Measurements from ENCODE around the gene CCDC80.

- RRBS = no CpG with 5 or more reads among the region's 5 CpGs
These were observed 933 bp downstream of the ZBED2 start for GRCh38 chr3:111594027-111594798.

DNA sequence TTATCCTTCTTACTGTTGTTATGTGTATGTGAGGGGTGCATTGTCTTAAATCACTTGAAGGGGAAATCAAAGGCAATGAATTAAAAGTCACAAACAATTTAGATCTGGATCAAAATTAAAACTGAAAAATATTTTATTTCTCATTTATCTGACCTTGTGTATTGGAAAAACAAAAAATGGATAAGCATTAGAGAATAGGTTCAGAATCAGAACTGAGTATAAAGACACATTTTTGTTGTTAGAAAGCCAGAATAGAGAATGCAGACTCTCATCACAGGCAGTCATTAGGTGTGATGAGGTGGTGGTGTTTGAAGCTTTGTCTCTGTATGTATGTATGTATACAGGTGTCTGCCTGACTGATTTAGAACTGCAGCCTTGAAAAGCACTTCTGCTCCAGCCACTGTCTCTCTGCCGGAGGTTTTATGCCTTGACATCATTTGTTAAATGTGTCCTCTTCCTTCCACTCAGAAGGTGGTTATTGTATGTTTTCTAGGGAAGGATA, 1.3 kb downstream of the PLCXD2 start:
- RRBS = no CpG with 5 or more reads among the region's 1 CpG

DNA sequence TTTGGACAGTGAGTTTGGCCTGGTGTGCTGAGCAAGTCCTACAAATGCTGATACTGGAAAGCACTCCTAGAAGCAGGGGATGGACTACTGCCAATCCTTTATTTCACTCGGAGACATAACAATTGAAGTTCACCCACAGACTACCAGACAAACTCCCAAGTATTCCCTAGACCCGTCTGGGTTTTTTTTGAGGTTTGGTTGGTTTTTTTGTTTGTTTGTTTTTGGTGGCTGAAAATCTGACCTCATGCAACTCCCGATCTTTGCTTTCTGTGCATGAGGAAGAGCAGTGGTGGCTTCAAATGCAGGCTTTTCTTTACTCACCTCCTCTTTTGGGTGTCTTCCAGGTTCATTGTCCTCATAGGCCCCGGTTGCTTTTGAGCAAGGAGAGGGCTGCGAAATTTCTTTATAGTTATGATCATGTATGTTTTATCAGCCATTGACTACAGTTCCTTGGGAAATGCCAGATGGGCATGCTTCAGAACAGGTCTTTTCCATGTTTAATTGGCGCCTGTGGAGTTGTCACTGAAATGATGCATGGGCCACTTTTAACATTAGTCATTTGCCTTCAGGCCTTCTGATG, 1.8 kb downstream of the PLCXD2 start:
- RRBS = no CpG with 5 or more reads among the region's 6 CpGs

DNA sequence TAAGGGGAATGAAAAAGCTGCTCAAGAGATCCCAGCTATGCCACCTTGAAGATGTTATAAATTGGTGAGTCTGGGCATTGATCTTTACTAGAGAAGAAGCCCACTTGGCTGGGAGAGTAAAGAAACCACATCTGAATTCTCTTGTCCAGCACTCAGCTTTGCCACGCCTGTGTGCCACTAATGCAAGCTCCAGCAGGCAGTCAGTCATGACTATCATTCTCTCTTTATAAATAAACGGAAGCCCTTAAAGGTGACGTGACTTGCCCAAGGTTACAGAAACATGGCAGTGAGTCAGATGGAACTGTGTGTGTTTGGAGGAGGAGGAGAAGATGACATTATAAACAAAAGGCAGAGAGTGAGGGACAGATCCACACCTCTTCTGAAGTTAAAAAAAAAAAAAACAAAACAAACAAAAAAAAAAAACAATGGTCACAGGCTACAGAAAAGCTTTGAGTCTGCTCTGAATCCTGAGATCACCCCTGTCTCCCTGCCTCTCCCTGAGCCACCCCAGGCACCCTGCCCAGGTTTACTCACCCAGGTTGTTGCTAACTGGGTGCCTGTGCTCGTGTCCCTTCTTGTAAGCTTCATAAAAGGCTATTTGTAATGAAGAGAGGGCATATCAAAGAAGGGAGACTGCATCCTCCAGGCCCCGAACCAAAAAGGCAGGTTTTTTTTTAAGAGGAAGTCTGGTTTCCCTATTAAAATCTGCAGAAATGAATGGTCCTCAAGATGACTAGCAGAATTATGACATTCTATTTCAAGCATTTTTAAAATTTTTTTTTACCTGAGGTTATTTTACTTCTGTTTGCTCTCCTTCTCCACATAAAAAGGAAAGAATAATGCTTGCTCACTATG, 64.9 kb downstream of the PLCXD2 start:
- RRBS = no CpG with 5 or more reads among the region's 5 CpGs

DNA sequence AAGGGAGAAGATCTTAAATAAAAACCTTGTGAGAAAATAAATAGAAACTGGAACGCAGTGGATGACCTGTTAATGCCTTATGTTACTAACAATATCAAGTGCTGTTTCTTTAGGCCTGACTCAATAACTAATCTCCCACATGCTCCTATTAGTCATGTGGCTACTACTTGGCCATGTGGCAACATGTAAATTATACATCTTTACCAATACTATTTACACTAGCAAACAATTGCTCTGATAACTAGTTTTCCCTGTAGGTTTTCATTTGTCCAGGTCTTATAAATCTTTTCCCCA, 11.6 kb upstream of the C3orf52 start:
- RRBS = no CpG with 5 or more reads among the region's 1 CpG

DNA sequence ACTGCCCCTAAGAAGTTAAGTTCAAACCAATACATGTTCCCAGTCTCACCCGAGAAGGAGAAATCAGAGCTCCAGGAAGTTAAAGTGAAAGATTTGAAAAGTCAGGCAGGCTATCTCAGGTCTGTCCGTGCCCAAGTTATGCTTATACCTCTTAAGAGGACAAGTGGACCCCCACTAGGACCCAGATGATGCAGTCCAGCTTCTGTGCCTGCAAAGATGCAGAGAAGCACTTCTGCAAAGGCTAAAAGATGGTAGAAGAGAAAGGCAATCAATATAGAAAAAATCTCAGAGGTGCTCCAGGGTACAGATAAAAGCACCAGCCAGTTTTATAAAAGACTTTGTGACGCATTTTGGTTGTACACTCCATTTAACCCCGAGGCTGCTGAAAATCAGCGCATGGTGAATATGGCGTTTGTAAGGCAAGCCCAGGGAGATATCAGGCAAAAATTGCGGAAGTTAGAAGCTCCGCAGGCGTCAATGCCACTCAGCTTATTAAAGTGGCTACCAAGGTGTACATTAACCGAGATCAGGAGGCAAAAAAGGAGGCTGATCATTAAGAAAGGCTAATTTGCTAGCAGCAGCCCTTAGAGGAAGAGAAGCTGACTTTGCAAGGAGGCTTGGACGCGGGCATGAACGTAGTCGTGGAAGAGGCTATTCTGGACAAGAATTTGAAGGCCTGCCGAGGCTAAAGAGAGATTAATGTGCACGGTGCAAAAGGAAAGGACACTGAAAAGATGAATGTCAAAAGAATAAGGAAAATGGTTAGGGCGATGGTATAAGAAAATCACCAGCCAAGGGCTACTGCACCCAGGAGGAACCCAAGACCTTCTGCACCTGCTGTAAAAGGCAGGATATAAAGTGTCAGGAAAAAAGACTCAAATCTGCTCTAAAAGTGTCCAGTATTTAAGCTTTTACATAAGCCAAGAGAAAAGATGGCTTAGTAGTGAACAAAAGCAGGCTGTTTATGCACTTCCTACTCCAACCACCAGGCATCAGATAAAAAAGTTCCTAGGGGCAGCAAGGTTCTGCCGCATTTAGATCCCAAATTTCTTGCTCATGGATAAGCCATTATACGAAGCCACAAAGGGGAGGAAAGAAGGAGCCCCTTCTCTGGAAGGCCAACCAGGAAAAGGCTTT, 10.2 kb upstream of the SLC9C1 start:
- RRBS = no CpG with 5 or more reads among the region's 19 CpGs

DNA sequence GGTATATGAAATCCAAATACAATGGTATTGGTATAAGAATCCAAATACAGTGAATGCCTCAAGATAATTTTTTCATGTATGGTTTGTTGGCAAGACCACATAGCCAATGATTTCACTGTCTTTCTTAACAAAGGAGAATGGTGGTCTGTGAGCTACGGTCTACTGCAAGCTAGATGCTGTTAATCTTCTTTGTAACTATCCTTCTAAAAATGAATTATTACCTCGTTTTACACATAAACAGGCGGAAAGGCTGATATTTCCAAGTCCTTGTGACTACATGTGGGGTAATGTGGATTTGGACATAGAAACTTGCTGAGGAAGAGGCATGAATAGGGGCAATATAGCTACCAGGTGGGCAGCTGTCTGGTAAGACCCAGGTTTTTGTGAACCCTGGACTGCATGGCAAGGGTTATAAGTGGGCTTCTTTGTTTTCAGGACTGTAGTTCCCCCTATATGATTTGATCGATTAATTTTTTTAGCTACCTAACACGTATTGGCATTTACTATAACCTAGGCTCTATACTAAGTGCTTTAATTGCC, 1.1 kb downstream of the CD200 start:
- RRBS = no CpG with 5 or more reads among the region's 5 CpGs

DNA sequence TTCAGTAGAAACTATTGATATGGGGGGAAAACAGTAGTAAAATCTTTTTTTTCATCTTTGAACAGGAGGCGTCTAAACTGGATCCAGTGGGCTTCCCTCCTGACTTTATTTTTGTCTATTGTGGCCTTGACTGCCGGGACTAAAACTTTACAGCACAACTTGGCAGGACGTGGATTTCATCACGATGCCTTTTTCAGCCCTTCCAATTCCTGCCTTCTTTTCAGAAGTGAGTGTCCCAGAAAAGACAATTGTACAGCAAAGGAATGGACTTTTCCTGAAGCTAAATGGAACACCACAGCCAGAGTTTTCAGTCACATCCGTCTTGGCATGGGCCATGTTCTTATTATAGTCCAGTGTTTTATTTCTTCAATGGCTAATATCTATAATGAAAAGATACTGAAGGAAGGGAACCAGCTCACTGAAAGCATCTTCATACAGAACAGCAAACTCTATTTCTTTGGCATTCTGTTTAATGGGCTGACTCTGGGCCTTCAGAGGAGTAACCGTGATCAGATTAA, 18.7 kb downstream of the SLC35A5 start:
- RRBS = no CpG with 5 or more reads among the region's 6 CpGs

DNA sequence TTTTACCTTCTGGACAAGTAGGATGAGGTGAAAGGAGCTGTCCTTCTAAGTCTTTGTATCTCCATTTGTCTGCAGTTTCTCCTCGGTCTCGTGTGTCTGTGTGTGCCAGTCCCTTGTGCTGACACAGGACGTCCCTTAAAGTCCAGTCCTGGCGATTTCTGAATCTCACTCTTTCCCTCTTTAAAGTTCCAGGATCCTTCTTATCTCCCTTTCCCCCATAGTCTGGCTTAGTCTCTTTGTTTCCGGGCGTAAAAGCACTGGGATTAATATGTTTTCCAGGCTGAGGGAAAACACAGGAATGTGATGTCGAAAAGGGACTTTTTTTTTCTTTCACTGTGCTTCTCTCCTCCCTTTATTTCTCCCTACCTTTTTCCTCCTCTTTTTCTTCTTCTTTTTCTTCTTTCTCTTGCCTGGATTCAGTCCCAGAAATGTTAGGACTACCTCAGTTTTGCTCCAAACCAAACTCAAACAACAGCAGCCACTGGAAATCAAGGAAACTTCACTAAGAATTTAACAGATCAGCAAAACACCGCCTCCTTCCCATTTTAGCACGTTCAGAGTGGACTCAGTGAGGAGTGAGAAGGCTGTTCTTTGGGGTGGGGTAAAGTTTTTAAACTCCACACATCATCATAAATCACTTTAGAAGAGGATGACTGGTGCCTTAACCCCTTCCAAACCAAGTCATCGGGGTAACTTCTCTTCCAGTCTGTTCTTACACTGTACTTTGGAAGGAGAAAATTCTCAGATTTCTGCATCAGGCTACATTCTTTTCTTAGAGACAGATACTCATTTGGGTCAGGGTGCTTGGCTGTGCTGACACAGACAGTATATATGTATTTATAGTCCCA, at the start of gene CCDC80:
Gene CCDC80, minus strand, starts transcription at position 586 of the 848 bp plus-strand sequence.
- RRBS = no CpG with 5 or more reads among the region's 10 CpGs

DNA sequence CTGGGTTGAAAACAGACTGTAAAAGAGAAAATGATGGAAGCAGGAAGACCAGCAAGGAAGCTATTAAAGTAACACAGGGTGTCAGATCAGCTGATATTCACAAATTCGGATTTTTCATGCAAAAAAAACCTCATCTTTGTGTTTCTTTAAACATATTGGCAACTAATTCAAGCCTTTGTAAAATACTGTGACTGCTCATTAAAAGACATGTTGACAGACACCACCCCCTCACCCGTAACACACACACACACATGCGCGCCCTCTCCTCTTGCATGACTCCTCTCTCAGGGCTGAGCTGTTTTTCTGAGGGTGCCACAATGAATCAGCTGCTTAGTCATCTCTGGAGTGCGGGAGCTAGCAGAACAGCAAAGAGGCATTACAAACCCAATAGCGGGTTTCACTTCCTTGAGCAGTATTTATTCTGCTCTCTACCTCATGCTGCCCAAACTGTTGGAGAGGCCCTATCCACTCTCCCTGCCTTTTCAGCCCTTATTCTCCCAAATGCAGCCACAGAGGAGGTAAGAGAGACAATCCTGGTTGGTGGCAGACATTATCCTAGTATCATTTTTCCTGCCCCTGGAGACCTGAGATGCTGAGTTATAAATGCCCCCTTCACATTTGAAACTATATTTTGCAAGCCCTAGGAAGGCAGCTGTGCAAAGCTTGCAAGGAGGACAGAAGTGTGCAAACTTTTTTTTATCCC, 35.9 kb upstream of the CCDC80 start:
- RRBS = no CpG with 5 or more reads among the region's 6 CpGs

DNA sequence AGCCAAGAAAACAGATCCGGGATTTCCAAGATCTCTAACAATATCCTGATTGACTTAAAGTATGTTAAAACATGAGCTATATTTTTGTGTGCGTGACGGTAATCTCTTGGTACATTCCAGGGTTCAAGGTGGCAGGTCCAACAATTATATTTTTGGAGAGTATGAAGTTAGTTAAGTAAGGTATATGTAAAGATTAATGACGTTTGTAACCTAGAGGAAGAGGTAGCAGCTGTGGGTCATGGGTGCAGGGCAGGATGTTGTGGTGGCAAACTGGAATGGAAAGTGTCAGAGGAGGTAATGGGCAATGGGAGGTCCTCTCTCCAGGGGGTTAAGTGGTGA, 931 bp upstream of the CD200R1L start:
- RRBS = no CpG with 5 or more reads among the region's 4 CpGs

DNA sequence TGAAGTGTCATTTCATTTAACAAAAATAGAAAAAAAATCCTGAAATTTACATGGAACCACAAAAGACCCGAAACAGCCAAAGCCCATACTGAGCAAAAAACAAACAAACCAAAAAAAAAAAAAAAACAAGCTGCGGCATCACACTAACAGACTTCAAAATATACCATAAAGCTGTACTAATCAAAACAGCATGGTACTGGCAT, 35.2 kb downstream of the CD200R1 start:
- RRBS = no CpG with 5 or more reads among the region's 2 CpGs

DNA sequence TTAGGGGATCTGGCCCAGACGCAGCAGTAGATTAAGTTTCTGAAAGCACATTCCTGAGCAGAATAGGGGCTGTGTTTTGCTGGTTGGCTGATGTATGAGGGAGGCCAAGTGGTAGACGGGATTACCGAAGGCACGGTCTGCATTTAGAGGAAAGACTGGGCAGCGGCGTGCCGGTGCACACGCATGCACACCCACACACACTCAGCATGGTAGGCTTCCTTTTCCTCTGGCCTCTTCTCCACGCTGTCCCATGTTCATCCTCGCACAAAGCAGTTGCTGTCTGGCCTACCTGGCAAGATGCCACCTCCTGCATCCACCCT, 43.1 kb downstream of the BOC start:
- RRBS = no CpG with 5 or more reads among the region's 10 CpGs

- RRBS = no CpG with 5 or more reads among the region's 2 CpGs
These were observed 53.0 kb downstream of the BOC start for GRCh38 chr3:113264437-113264747.

- RRBS = no CpG with 5 or more reads among the region's 8 CpGs
These were observed 92.6 kb downstream of the BOC start for GRCh38 chr3:113303828-113304549.

DNA sequence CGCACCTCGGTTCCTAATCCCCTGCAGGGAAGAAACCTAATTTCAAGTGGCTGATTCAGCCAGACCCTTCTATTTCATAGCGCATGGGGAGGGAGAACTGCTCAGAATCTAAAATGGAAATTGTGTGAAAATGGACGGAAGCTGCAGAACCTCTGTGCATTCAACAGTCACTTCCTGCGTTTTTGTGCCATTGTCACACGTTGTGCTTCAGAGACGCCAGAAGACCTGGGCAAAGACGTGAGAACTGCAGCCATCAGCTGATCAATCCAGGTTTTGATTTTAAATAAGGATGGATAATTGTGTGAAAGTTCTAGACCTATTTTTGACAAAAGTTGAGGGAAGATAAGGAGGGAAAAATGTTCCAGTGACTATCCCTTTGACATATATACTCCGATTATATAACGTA, 1.2 kb downstream of the SIDT1 start:
- RRBS = no CpG with 5 or more reads among the region's 10 CpGs

DNA sequence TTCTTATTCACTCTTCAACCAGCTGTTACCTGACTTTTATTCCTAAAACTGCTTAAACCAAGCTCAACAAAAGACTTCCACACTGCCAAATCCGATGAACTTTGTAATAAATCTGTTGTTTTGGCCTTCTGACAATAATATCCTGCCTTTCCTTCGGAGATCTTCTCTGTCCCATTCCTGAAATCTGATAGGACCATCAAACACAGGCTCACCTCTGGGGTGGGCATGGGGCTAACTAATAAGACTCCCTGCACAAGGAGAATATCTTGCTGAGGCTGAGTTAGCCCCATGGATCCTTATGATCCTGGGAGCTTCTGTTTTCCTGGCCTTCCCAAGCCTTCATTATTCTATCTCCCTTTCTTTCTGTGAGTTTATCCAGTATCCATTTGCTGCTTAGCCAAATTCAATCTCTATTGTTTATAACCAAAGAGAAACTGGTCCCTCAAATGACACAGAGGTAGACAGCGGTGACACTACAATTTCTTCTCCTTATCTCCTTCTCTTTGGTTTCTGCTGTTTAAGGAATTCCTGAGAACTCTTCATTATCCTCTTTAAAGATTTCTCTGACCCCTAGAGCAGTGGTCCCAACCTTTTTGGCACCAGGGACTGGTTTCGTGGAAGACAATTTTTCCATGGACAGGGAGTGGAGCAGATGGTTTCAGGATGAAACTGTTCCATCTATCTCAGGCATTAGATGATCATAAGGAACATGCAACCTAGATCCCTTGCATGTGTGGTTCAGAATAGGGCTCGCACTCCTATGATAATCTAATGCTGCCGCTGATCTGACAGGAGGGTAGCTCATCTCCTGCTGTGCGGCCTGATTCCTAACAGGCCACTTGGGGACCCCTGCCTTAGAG, 4.9 kb downstream of the USF3 start:
- RRBS = no CpG with 5 or more reads among the region's 7 CpGs

GRCh38 chr3:113746626-113746854, 295 bp upstream of the ATP6V1A start:
- RRBS = no CpG with 5 or more reads among the region's 13 CpGs

GRCh38 chr3:114213191-114213795, 24.1 kb downstream of the ZNF80 start:
- RRBS = no CpG with 5 or more reads among the region's 9 CpGs

- RRBS = no CpG with 5 or more reads among the region's 1 CpG
These were observed 68.9 kb downstream of the TIGIT start for GRCh38 chr3:114362607-114363180.